ENCODE measurements around the genes ASIC3, ABCF2 and SMARCD3.

- PRO-cap, 8 experiments, result no peak in any of the 8 experiments
These were observed 12.9 kb downstream of the KCNH2 start for GRCh38 chr7:150965196-150965568.

DNA sequence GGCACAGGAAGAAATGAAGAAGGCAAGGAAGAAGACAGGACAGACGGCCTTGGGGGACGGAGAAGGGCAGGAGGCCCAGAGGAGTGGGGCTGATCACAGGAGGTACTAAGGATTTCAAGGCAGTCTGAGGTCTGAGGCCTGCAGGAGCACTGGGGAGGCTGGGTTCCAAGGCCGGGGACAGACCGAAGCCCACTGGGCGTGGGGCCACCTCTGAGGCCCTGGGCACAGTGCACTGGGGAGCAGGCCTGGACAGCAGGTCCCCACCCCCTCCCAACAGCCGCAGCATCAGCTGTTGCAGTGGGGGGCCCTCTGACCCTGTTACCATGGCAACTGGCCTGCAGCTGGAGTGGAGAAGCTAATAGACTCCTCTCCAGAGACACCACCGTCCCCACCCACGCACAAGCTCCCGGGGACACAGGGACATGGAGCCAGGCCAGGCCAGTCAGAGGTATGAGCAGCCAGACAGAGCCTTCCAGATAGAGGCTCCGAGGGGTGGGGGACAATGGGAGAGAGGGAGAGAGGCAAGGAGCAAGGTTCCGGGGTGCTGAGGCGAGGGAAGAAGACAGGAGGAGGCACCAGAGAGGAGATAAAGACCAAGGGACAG lies 6.9 kb downstream of the KCNH2 start:
- PRO-cap, 8 experiments, result no peak in any of the 8 experiments

DNA sequence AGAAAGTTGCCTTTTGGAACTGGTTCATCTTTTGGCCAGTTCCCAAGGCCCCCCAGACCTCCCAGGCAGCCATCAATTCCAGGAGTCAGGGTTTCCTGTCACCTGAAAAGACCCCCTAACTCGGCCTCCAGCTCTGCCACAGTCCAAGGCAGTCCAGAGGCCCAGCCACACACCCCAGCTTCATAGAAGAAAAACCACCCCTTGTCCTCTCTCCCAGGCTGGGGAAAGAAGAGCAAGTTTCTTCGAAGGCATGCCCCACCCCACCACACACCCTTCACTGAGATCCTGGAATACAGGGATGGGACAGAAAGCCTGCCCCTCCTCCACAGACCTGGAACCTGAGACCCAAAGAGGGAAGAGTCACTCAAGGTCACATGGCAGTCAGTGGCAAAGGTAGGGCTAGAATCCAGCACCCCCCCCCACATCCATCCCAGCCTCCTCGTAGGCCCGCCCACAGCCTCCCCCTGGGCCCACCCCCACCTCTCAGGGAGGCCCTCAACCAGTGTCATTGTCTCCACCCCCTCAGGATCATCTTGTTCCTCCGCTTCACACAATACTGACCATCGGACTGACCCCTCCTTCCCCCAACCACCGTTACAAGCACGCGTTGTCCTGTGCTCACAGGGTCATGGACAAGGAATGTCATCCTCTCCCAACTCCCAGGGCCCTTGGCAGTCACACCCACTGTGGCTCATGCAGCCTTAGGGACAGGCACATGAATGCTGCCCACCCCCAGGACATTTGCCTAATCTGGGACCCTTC lies 1.6 kb downstream of the KCNH2 start:
- PRO-cap, 8 experiments, result no peak in any of the 8 experiments

DNA sequence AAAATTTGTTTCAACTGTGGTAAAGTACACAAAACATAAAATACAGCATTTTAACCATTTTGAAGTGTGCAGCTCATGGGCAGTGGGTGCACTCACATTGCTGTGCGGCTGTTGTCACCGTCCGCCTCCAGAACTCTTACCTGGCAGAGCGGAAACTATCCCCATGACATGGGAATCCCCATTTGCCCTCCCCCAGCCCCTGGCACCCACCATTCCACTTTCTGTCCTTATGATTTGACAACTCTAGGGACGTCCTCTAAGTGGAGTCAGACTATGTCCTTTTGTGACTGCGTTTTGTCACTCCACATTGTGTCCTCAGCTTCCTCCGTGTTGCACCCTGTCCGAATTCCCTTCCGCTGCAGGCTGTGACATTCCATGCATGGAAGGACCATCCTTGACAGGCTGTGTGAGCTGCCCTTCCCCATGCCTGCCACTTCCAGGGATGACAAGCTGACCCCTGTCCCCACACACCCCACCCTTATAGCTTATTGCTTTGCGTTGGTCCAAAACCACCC lies 8.7 kb downstream of the ABCB8 start:
- PRO-cap, 8 experiments, result no peak in any of the 8 experiments

DNA sequence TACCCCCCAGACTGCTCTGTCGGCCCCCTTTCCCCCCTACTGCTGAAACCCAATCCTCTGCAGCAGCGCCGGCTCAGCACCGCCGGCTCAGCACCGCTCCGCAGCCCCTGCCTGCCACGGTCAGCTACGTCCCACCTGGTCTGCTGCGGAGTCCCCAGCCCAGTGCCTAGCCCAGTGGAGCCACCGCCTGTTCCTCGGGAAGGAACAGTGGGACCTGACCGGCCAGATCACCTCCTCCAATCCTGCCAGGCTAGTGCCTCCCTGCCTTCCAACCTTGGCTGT lies at the start of gene ASIC3:
ASIC3 (plus strand) TSS at position 56 of the 282 bp plus-strand sequence.
- PRO-cap, 8 experiments, result no peak in any of the 8 experiments

GRCh38 chr7:151062195-151062961 lies 3.0 kb downstream of the SLC4A2 start:
- PRO-cap, 8 experiments, result no peak in any of the 8 experiments

DNA sequence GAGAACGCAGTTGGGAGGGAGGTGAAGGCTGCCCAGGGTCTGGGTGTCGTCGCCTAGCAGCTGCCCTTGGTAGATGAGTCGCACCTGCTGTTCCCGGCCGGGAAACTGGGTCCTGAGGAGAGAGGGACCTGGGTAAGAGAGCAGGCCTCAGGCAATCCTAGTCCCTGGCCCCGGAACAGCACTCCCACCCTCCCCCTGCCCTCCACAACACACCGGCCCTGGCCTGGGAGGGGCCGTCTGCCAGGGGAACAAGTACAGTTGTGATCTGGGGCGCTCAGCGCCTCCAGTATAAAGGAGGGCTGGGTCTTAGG lies 1.1 kb upstream of the FASTK start:
- PRO-cap, 8 experiments, result no peak in any of the 8 experiments

DNA sequence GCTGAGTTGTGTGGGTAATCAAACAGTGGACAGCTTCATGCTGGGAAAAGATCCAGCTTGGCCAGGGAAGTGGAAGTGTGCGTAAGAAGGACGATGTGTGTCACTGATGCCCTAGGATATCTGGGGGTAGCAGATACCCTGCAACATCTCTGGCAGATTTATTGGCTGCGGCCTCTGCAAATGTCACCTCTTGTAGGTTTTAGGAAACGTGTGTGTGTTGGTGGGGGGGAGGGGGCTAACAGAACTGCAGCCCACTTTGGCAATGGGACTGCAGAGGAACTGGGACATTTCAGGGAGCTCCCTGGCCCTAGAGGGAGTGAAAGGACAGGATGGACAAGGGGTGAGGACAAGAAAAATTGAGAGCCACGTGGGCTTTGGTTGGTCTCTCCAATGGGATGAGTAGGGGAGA lies 910 bp upstream of the AGAP3 start:
- PRO-cap, 8 experiments, result no peak in any of the 8 experiments

GRCh38 chr7:151118060-151118871 lies 32.0 kb downstream of the AGAP3 start:
- PRO-cap, 8 experiments, result no peak in any of the 8 experiments

GRCh38 chr7:151119770-151120809 lies 33.8 kb downstream of the AGAP3 start:
- PRO-cap, 8 experiments, result no peak in any of the 8 experiments

DNA sequence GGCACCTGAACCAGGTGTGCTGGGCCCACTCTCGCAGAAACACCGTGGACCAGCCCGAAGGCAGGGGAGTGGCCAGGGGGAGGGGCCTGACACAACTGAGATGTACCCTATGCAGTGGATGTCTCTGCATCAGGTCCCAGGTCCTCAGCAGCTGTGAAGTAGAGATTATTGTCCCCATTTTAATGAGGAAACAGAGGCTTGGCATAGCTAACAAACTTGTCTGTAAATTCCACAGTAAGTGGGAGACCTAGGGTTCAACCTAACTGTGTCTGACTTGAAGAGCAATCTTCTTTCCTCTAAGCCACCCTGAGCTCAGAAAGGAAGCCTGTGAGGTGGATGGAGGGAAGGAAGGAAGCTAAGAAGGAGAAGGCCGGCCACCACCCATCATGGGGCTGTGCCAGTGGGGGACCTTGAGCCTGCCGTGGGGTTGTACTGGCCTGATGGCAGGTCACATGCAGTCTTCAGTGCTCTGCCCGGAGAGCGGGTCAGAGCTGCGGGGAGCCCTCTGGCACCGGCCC lies 31.8 kb downstream of the GBX1 start:
- PRO-cap, 8 experiments, result no peak in any of the 8 experiments

DNA sequence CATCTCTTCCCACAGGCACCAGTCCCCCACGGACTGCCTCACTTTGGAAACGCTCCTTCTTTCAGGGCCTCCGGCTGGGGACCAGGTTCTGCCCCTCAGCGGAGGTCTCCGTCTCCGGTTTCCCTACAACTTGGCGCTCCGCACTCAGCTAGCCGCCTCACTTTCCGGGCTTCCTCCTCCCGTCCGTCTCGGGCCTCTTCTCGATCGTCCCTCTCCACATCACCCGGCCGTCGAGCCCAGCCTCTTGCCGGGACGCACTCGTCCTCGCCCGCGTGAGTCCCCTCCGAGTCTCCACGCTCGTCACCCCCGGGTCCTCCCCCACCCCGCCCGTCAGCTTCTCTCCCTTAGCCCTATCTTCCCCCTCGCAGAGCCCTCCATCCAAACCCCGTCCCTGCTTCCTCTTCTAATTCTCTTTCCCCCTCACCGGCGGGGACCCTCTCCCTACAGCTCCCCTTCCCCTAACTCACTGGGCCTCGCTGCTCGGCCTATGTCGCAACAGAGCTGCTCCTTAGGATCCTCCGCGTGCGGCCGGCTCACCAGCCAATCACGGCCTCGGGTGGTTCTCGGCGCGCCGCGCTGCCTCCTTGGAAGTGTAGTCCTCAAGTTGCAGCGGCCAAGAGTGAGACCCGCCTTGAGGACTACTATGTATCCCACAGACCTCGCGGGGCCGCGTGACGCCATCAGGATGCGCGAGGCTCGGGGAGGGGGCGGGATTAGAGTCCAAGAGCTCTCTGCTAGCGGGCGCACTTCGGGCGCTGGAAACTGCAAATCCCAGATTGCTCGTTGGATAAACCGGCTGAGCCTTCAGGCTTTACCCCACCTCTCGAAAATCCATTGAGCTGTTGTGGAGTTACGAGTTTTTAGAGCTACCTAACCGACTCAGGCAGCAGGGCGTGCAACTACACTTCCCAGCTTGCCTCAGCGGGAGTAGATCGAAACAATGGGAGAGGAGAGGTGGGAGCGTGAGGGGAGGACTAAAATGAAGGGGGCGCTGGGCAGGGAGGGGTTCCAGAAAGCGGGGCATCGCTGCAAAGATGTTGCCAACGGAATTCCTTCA lies at the start of gene ABCF2:
ABCF2 (minus strand) TSS at position 510 of the 1,057 bp plus-strand sequence.
- PRO-cap, 8 experiments, result peak in 7 of 8 experiments; most common plus-strand start position 683 of the sequence (in 2); most common minus-strand start position 468 of the sequence (in 3)

GRCh38 chr7:151248494-151249014 lies at the start of gene SMARCD3:
TSS of gene SMARCD3 (minus strand) at chr7:151248694.
- PRO-cap, 8 experiments, result no peak in any of the 8 experiments

- PRO-cap, 8 experiments, result peak in 2 of 8 experiments; most common plus-strand start chr7:151377759 (in 2)
These were observed 32.2 kb downstream of the WDR86 start for GRCh38 chr7:151377543-151378061.

DNA sequence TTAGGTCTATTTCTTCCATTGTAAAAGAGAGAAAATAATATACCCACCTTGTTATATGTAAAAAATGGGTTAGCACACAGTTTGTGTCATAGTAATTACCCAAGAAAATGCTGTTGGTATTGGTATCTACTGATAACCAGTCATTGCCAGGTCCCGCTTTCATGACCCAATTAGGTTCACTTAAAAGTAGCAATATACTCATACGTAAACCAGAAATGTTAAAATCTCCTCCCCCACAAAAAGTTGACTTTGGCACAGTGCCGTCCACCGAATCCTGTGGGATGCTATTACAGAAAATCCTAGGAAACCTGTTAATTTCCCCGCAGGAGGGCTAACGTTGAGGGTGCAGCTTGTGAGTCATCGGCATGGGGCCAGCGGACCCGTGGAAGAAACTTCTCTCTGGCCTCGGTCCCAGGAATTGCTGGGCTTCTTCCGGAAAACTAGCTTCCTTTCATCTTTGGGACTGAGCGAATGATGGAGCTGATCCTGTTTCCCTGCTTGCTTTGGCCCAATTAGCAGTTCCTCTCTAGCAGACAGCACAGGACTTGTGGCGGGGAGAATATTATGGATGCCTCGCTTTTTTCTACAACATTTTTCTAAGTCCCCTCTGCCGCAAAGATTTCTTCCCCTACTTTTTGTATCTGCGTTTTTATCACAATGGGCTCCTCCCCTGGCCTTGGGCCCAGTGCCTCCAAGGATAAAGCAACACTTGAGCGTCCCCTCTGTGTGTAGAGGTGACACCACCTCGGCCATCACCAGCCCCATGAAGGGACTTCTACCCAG lies 13.4 kb downstream of the CRYGN start:
- PRO-cap, 8 experiments, result no peak in any of the 8 experiments

- PRO-cap, 8 experiments, result peak in 8 of 8 experiments; most common plus-strand start chr7:151518314 (in 7); most common minus-strand start chr7:151518436 (in 2)
These were observed 1.5 kb downstream of the RHEB start for GRCh38 chr7:151518000-151518731.

DNA sequence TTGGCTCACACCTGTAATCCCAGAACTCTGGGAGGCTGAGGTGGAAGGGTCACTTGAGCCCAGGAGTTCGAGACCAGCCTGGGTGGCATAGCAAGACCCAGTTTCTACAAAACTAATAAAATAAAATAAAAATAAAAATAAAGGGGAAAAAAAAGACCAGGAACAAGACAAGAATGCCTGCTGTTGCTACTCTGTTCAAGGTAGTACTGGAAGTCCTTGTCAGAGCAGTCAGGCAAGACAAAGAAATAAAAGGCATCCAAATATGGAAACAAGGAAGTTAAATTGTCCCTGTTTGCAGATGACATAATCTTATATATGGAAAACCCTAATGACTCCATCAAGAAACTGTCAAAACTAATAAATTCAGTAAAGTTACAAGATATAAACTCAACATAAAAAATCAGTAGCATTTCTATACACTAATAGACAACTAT lies 76.2 kb upstream of the RHEB start:
- PRO-cap, 8 experiments, result no peak in any of the 8 experiments

DNA sequence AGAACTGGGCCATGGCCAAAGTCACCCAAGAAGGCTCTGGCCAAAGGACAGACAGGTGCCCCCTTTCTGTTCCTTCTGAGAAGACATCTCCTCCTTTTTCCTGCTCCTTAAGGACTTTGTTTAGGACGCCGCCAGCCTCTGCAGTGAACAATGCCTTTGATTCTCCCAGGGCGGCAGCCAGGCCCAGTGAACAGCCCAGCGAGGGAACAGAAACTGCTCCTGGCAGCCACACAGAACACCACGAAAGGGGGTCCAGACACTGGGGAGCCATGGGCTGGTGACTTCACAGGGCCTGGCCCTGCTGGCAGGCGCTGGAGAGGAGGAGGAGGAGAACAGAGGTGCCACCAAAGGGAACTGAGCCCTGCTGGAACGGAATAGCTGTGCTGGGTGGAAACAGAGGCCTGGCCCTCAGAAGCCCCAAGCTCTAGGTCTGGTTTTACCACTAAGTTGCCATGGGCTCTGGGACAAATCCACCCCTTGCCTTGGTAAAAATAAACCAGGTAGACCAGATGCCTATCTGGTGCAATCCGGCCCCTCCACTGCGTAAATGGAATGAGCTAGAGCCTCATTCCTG lies 163.3 kb upstream of the RHEB start:
- PRO-cap, 8 experiments, result no peak in any of the 8 experiments

DNA sequence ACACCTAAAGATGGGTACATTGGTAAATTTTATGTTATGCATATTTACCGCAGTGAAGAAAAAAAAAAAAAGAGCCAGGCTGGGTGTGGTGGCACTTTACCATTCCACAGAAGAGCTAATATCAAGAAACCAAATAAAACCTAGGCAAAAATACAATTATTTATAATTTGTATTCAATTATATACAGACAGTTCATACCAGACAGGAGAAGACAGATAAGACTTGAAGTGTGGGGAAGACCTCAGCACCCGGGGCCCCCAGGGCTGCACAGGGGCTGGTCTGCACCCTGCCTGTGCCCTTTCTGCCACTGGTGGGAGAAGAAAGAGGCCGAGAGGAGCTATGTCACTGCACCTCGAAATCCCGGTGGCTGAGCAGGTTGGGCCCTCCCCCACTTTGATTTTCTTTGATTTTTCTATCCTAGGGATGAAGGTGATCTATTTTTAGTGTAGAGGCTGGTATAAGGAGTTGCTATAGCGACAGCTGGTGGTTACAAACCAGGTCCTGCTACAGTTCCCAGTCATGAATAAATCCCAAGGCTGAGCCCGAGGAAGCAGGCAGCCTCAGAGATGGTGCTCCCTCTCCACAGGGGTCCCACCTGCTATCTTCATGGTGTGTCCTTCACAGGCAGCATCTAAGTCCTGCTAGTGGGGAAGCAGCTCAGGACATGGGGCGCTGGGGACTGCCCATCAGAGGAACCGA lies 151.3 kb downstream of the PRKAG2 start:
- PRO-cap, 8 experiments, result no peak in any of the 8 experiments

DNA sequence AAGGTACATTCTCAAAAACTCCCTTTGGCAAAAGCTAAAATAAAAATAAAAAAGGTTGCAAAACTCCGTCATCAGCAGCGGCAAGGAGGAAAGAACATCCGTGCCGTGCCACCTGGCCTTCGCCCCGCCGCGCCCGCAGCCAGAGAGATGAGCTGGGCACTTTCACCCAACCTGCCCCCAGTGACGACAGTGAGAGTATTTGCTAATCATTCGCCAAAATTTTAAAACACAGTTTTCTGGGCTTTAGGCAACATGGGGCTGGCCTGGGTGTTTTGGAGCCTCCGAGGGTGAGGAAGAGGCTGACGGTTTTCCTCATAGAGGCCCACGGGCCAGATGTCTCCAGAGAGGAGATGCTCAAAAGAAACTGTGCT lies 128.2 kb downstream of the PRKAG2 start:
- PRO-cap, 8 experiments, result no peak in any of the 8 experiments